SJSA1 (cell line): ENCODE measurements around the genes CCDC112, TICAM2, TMED7 and ARL14EPL.

GRCh38 chr5:110748412-110749640 lies 10.0 kb downstream of the SLC25A46 start:
- RAMPAGE, long total RNA: no peak

- RAMPAGE, long total RNA: no peak
These were observed 954 bp downstream of the NREP start for GRCh38 chr5:111756018-111756462.

DNA sequence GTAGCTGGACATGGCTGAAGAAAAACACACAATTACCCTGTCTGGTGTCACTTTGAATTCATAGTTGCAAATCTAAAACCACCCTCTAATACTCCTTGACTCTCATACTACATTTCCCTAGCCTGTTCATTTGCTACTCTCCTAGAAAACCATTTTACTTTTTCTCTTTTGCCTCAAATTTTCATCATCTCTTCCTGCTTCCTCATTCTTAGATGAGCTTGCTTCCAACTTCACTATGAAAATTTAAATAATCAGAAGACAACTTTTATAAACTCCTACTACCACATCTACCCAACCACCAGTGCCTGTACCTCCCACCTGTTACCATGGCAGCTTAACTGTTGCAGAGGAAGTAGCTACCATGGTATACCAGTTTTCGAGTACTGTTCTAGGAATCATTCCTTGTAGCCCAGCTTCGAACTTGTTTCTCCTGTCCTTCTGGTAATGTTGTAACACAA lies 266.7 kb upstream of the NREP start:
- RAMPAGE, long total RNA: no peak

GRCh38 chr5:112028110-112028514 lies 271.1 kb upstream of the NREP start:
- RAMPAGE, long total RNA: no peak

DNA sequence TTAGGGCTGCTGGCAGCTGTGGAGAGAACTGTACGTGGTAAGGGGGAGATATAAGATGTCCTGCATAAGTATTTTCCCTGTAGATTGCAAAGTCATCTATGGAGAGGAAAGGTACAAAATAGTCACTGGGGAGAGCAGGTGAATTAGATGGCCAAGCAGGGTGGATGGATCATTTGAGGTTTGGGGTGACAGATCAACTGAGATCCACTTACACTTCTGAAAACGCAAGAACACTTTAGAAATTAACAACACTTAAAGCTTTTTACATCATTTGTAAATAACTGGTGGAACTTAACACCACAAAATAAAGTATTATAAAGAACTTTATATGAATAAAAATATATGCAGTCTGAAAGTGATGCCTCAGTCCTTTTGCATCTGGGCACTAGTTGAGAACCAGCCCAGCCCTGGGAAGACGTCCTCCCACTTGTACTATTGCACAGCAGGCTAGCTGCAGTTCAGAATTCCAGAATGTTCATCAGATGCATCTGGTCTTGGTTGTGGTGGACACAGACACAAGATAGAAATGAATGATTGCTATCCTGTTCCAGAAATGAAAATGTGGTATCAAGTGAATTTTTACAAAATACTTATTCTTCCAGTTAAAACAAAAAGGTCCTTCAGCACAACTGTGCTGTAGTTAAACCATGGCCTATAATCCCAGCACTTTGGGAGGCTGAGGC lies 255.0 kb downstream of the EPB41L4A start:
- RAMPAGE, long total RNA: no peak

GRCh38 chr5:112320563-112321049 lies 98.5 kb downstream of the EPB41L4A start:
- RAMPAGE, long total RNA: no peak

- RAMPAGE, long total RNA: no peak
These were observed 14.1 kb downstream of the EPB41L4A start for GRCh38 chr5:112404741-112405578.

DNA sequence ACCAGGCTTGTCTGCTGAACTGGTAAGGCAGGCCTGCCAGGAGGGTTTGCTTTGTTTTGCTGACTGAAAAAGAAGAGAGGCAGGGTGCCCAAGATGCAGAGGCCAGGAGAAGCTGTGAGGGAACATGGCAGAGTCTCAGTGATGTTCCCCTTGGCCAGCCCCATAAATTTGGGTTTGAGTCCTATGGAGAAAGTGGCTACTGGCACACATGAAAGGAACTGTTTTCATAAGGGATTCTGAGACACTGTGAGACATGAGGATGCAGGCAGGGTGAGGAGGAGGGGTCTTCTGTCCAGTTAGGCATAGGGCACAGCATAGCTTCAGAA lies 60.5 kb upstream of the EPB41L4A start:
- RAMPAGE, long total RNA: no peak

GRCh38 chr5:112920574-112920992 lies 1.4 kb downstream of the REEP5 start:
- RAMPAGE, long total RNA: no peak

DNA sequence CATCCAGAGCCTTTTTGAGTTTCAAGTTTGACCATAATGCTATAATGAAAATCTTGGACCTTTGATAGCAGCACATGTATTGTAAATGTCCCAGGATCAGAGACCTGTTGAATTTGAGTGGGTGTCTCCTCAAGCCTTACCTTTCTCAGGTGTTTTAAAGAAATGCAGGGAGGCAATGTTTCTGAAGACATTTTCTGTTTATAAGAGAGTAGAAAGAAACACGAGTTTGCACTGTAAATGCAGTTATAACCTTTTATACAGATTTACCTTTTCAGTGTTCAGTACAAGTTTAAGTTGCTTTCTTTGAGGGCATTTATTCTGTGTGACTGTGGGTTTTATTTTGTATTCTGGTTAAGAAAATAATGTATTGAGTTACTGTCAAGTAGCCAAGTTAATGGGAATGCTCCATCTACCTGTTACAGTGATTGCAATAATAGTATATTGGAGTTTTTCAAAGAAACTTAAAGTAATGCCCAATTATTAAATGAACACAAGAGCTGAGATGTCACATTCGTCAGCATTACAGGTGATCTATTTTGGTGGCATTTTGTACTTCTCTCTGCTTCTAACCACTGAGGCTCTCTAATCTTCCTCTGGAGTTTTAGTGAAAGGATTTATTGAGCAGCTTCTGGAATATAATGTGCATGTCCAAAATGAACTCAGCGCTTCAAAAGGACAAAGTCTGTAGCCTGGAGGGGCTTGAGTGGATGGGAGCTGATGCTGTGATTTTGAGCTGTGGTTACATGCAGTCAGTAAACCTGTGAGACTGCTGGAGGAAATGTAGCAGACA lies 37.0 kb downstream of the DCP2 start:
- RAMPAGE, long total RNA: no peak

DNA sequence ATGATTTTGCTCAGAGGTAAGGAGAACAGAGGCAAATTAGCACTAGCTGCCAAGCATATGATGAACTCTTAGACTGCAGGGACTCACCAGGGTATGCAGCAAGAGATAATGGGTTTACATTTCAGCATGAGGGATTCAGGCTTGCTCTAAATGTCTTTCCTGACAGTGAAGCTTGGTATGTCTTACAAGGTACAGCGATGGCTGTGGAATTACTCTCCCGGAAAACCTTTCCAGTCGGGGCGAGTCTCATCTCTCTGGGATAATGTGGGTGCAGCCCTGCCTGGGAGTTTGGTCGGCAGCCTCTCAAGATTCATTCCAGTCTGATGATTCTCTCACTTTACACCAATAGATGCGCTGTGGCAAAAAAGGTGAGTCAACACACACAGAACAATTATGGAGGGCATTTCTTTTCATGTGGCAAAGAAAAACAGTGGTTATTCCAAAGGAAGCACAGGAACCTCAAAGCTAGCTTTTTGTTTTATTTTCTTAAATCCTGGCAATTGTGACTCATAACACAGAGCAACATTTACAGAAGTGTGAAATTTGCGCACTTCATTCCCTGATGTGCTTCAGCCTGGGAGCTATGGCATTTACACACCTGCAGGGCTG lies 190.3 kb downstream of the DCP2 start:
- RAMPAGE, long total RNA: no peak

GRCh38 chr5:113246700-113247223 lies 188.0 kb downstream of the TSSK1B start:
- RAMPAGE, long total RNA: no peak

GRCh38 chr5:115261738-115262360 lies 828 bp downstream of the PGGT1B start:
- RAMPAGE, long total RNA: no peak

DNA sequence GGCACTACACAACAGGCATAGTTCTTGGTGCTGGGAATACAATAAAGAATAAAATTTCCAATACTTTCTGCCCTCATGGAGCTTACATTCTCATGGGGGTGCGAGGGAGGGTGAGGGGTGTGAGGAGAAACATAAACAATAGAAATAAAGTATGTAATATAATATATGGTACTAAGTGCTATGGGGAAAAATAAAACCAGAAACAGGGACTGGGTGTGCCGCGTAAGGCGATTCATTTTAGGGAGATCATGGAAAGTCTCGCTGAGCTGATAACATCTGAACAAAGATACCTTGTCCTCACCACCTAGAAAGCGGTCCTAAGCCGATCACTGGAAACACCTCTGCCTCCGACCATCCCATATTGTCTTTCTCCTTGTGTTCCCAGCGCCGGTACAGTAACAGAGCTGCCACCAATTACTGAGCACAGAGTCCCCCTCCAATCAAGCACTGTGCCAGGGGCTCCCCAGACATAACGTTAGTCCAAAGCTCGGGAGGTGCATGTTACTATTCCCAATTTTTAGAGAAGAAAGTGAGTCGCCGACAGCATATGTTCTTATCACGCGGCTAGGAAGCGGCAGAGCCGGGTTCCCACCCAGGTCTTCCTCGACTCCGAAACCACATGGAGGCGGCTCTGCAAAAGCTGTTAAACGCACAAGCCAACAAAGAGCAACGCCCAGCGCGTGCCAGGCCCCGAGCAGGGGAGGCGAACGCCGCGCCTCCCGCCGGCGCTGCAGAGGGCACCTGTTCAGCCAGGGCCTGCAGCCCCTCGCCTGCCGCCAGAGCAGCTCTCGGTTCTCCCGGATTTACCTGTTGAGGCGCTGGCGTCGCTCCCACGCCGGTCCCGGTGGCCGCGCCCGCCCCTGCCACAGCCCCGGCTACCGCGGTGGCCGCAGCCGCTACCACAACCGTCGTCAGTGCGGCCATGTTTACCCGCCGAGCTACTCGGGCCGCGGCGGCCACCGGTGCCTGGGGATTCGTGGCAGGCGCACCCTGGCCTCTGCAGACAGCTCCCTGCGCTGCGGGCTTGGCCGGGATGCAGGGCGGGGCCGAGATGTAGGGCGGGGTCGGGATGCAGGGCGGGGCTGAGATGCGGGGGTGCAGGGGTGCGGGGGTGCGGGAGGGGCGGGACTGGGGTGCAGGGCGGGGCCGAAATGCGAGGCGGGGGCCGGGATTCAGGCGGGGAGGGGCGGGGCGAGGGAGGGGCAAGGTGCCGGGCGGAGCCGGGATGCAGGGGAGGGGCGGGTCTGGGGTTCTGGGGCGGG lies at the start of gene CCDC112:
CCDC112 (minus strand) TSS at position 1,035 of the 1,262 bp plus-strand sequence.
- RAMPAGE, long total RNA: no peak

DNA sequence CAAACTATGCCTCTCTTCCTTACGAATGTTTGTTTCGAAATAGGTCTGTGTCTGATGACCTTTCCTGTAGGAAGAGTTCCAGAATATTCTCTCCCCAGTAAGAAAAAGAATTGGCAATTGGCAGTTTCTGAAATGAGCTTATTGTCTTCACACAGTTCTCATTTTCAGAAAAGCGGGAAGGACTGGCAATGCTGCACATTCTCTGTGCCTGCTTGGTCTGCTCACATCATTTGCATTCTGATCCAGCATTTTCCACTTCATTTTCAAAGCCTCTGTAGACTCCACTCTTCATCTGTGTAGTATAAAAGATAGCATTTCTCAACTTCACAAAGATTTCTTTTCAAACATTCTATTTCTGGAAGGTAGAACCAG lies 120.6 kb upstream of the CCDC112 start:
- RAMPAGE, long total RNA: no peak

DNA sequence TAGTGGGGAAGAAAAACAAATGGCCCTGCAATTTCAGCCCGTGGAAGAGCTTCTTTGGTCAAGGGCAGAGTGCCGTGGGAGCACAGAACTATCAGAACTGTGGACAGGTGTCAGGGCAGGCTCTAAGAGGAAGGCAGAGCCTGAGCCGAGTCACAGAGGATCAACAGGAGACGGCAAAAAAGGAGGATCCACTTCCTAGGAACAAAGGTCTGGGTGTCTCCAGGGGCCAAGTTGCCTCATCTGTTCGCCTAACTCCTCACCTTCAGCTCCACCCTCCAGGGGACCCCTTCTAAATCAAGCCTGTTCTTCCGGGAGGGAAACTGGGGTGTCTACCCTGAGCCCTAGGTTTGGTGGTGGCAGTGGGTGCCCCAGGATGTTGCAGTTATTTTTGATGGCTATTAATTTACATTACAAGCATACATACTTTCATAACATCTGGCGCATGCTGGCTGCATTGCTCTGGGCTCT lies 88.0 kb downstream of the FEM1C start:
- RAMPAGE, long total RNA: no peak

DNA sequence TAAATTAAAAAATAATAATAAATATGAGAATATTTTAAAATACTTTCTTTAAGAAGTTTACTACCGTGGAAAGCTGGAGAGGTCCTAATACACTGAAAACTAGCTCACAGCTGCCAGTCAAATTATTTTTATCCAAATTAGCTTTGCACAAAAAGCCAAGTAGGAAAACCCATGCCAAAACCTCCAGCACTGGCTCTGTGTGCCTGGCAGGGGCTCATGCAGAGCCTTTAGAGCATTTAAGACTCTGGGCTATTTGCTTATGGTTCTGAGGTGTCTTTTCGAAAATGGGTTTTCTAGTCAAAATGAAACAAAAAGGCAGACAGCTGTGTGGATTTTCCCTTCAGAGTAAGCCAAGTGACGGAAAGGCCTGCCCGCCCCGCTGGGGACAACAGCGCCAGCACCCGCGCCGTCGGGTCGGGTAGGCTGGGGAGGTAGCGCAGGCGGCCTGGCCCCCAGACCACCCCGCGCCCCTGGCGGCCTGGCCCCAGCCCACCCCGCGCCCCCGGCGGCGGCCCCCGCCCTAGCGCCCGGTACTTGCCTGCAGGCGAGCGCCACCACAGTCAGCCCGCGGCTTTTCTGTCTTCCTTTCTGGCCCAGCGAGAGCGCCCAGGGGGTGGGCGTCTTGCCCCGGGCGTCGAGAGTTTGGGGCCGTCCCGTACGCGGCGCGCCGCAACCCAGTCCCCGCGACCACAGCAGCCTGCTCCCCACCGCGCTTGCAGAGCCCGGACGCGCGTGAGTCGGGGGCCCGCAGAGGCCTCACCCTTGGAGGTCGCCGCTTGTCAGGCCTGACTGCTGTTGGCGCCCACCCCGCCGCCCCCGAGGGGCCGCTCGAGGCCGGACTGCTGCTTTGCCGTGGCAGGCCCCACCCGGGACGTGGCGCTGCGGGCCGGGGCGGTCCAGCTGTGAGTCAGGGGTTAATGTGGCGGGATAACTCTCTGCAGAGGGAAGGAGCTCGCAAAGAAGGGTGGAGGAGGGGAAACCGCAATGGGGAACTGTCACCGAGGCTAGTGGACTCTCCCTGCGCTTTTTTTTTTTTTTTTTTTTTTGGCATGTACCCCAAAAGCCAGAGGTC lies at the start of gene TICAM2:
TICAM2 (minus strand) TSS at position 921 of the 1,072 bp plus-strand sequence.
- RAMPAGE, long total RNA: no peak

DNA sequence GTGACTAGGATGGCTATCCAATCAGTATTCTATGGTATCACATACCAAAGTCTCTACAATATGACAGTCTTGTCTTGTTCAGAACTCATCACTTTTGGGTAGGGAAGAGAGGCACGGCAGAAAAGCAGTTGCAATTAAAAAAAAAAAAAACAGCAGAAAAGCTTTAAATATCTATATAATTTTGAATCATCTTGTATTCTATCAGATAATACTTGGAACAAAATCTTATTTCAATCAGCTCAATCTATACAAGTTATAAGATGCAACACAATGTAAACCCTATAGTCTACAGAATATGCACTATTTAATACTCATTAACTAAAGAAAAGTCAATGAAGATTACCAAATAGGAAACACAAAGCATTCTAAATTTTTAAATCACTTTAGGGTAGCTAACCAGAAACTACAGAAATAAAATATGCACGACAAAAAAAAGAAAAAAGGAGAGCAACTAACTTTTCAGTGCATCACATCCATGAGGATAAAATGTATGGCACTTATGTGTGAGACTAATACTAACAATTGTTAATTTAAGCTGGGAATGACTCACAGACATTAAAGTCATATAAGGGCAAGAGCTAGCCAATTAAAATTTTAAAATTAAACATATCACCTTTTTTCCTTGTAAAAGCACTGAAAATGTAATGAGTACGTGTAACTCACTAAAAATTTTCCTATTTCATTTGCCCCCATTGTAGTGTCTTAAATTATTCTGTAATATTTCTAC lies 10.9 kb downstream of the TMED7 start:
- RAMPAGE, long total RNA: no peak

GRCh38 chr5:115625162-115626304 lies at the start of gene TMED7:
TMED7 (minus strand) TSS chr5:115626036.
- RAMPAGE, long total RNA: no peak

DNA sequence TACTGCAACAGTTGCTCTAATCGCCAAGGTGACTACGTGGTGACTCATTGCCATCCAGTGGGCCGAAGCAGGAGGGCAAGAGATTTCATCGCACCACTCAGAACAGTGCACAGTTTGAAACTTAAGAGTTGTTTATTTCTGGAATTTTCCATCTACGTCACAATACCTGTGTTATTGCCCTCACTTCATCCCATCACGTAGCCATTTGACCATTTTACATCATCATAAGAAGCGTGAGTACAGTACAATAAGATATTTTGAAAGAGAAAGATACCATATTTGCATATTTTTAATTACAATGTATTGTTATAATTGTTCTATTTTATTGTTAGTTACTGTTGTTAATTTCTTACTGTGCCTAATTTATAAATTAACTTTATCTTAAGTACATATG lies at the start of gene ARL14EPL:
ARL14EPL (plus strand) TSS at position 200 of the 394 bp plus-strand sequence.
- RAMPAGE, long total RNA: no peak